Upper lobe of left lung (tissue), 5 donors: ENCODE measurements around the gene PARP8.

- PRO-cap, 2 experiments: peak in 2 of 2 experiments; most common plus-strand start chr5:43483410 (in 2)
- RAMPAGE, long total RNA, 4 experiments: no peak in any of the 4 experiments
Measured at GRCh38 chr5:43483152-43483749, 414 bp downstream of the TMEM267 start.

DNA sequence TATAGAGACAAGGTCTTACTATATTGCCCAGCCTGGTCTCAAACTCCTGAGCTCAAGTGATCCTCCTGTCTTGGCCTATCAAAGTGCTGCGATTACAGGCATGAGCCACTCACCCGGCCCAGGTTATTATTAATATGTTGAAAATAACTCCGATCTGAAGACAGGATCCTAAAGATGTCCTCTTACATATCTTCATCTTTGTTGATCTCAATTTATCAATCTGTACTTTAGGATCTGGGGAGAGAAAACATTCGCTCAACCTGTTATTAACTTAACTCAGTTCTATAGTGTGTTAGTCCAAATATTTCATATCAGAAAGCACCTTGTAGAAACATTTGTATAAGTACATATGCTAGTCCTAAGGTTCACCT lies 248.8 kb downstream of the HCN1 start:
- PRO-cap, 2 experiments: no peak in any of the 2 experiments
- RAMPAGE, long total RNA, 4 experiments: no peak in any of the 4 experiments

DNA sequence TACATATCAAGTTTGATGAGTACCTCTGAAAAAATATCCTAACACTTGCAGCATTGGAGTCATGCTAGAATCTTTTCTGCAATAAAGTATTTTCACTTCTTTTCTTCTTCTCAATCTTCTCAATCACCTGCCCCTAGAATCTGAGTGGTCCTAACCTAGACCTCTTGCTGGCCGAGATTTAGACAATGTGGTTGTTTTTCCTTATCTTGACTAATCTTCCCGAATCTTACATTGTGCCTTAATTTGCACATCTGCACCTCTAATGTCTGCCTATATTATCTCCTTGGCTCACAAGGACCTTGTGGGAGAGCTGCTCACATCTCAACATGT lies 16.1 kb downstream of the EMB start:
- PRO-cap, 2 experiments: no peak in any of the 2 experiments
- RAMPAGE, long total RNA, 4 experiments: start-site peak on the minus strand in 1 of 4 experiments, centred at position 219 of the sequence, 10 reads per replicate

- PRO-cap, 2 experiments: peak in 2 of 2 experiments; most common plus-strand start chr5:50666967 (in 2); most common minus-strand start chr5:50666725 (in 1)
- RAMPAGE, long total RNA, 4 experiments: start-site peak on the plus strand in 4 of 4 experiments, at chr5:50666382-50666972 at its widest, 20 to 99 reads per replicate
Measured at GRCh38 chr5:50666225-50667130, at the start of gene PARP8. TSS of gene PARP8 (plus strand) at chr5:50666637.

GRCh38 chr5:50855738-50856047 lies 189.3 kb downstream of the PARP8 start:
- PRO-cap, 2 experiments: no peak in any of the 2 experiments
- RAMPAGE, long total RNA, 4 experiments: no peak in any of the 4 experiments

DNA sequence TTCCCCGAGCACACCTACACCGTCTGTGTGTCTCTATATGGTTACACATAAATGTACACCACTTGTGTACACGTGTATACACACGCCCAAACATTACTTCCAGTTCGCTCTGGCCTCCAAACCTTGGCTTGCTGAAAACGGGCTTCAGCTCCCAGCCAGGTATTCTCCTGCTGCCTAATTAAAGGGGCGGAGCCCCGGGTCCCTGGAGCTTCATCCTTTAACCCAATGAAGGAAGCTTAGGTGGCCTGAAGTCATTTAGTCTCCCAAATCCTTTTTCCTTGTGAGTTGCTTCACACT lies 4.6 kb downstream of the ISL1 start:
- PRO-cap, 2 experiments: no peak in any of the 2 experiments
- RAMPAGE, long total RNA, 4 experiments: no peak in any of the 4 experiments

DNA sequence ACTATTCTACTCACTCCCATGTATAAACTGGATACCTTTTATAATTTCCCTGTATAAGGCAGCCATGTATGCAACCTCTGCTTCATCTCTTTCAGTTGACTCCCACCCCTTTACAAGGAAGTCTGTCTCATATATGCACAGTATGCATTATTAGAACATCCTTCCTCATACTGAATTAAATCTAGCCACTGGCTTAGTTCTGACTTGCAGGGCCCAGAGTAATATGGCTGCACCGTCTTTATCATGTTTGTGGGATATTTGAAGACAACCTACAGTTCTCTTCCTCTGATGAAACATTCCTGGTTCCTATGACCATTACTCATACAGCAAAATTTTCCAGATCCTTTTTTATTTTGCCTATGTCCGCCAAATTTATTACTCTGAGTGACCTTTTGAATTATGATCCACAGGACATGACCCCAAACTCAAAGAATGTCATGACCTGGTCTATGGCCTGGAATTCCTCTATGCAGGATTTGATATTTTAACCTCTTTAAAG lies 76.6 kb upstream of the ITGA1 start:
- PRO-cap, 2 experiments: no peak in any of the 2 experiments
- RAMPAGE, long total RNA, 4 experiments: no peak in any of the 4 experiments

DNA sequence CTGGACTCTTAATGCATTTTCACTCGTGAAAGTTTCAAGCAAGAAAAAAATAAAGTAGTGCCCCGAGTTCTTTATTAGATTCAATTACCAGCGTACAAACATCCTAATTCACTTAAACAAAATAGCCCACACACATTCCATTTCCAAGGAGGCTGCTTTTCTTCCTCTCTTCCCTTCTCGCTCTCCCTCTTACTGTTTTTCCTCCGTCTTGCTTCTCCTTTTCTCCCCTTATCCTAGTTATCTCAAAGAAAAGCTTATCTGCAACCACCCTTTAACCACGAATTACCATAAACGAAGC lies 461 bp upstream of the ITGA1 start:
- PRO-cap, 2 experiments: no peak in any of the 2 experiments
- RAMPAGE, long total RNA, 4 experiments: no peak in any of the 4 experiments

- PRO-cap, 2 experiments: no peak in any of the 2 experiments
- RAMPAGE, long total RNA, 4 experiments: no peak in any of the 4 experiments
Measured at GRCh38 chr5:52849536-52849972, 61.8 kb downstream of the ITGA1 start.

GRCh38 chr5:52878701-52879104 lies 91.0 kb downstream of the ITGA1 start:
- PRO-cap, 2 experiments: no peak in any of the 2 experiments
- RAMPAGE, long total RNA, 4 experiments: start-site peak on the plus strand in 2 of 4 experiments, at chr5:52878927-52879035 at its widest, 8 to 31 reads per replicate

DNA sequence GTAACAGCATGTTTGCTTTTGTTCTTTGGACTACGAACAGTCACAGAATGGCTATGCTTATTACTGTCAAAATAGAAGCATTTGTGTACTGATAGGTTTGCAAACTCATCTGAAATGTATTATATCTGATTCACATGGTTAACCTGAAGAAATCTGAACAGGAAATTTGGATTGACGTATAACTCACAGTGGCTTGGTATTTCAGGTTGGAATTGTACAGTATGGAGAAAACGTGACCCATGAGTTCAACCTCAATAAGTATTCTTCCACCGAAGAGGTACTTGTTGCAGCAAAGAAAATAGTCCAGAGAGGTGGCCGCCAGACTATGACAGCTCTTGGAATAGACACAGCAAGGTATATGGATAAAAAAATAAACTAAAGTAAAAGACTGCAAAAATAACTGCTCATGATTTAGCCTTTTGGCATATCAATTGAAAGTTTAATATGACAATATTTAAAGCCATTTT lies 94.0 kb downstream of the ITGA1 start:
- PRO-cap, 2 experiments: no peak in any of the 2 experiments
- RAMPAGE, long total RNA, 4 experiments: no peak in any of the 4 experiments

- PRO-cap, 2 experiments: no peak in any of the 2 experiments
- RAMPAGE, long total RNA, 4 experiments: no peak in any of the 4 experiments
Measured at GRCh38 chr5:52892204-52892655, 96.9 kb upstream of the ITGA2 start.

DNA sequence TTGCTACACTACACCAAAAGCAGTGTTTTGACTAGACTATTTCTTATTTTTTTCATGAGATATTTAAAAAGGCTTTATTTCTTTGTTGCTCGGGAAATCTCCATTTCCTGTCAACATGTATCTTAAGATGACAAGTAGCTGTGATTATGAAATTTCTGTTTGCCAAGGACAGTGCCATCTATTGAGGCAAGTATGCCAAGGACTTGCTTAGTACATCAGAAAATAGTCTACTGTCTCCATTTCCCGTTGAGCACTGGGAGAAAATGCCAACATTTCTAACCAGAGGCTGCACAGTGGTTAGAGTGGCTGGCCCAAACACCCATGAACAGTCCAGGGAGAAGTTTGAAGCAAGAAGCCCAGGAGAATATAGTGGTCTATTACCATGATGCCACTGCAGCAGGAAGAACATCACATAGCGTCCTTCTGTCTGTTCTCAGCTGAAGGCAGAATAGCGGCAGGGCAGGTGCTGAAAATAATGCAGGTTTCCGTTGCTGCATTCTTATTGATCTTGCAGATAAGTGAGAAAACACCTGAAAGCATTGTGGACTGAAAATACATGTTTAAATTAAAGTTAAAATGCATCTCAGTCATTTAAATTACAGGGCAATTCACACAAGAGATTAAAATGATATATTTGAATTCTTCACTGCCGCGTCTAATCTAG lies 93.2 kb upstream of the ITGA2 start:
- PRO-cap, 2 experiments: no peak in any of the 2 experiments
- RAMPAGE, long total RNA, 4 experiments: start-site peak on the plus strand in 1 of 4 experiments, centred at position 306 of the sequence, 7 reads per replicate

GRCh38 chr5:52953715-52954551 lies 35.2 kb upstream of the ITGA2 start:
- PRO-cap, 2 experiments: no peak in any of the 2 experiments
- RAMPAGE, long total RNA, 4 experiments: no peak in any of the 4 experiments

- PRO-cap, 2 experiments: no peak in any of the 2 experiments
- RAMPAGE, long total RNA, 4 experiments: no peak in any of the 4 experiments
Measured at GRCh38 chr5:53090575-53091345, 18.8 kb downstream of the MOCS2 start.

DNA sequence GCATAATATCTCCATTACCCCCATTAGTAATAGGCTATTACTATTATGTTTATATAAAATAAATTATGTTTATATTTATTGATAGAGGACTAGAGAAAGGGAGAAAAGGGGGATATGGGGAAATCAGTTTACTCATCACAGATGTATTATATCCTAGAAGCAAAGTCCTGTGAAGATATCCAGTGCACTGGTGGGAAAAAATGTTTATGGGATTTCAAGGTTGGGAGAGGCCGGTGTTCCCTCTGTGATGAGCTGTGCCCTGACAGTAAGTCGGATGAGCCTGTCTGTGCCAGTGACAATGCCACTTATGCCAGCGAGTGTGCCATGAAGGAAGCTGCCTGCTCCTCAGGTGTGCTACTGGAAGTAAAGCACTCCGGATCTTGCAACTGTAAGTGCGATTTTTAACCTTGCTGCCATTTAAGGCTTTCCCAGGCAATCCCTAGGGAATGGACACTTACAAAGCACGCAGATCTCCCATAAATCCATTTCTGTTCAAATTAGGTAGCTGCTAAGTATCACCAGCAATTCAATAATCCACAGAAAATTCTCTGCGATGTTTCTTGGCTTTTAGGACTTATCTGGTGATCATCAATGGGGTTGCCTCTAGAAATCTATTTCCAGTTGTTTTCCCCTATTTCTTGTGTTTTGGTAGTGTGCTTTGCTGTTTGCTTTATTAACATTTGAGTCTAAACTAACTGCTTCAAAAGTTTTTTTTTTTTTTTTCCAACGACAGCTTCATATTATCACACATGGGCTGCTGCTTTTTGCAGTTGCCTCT lies 4.6 kb downstream of the FST start:
- PRO-cap, 2 experiments: no peak in any of the 2 experiments
- RAMPAGE, long total RNA, 4 experiments: no peak in any of the 4 experiments

- PRO-cap, 2 experiments: no peak in any of the 2 experiments
- RAMPAGE, long total RNA, 4 experiments: start-site peak on the minus strand in 1 of 4 experiments, at chr5:53984083-53984618 at its widest, 20 reads per replicate
Measured at GRCh38 chr5:53984028-53984811, 326.2 kb downstream of the ARL15 start.

DNA sequence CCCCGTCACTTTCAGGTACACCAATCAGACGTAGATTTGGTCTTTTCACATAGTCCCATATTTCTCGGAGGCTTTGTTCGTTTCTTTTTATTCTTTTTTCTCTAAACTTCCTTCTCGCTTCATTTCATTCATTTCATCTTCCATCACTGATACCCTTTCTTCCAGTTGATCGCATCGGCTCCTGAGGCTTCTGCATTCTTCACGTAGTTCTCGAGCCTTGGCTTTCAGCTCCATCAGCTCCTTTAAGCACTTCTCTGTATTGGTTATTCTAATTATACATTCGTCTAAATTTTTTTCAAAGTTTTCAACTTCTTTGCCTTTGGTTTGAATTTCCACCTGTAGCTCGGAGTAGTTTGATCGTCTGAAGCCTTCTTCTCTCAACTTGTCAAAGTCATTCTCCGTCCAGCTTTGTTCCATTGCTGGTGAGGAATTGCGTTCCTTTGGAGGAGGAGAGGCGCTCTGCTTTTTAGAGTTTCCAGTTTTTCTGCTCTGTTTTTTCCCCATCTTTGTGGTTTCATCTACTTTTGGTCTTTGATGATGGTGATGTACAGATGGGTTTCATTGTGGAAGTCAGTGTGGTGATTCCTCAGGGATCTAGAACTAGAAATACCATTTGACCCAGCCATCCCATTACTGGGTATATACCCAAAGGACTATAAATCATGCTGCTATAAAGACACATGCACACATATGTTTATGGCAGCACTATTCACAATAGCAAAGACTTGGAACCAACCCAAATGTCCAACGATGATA lies 42.1 kb downstream of the ARL15 start:
- PRO-cap, 2 experiments: no peak in any of the 2 experiments
- RAMPAGE, long total RNA, 4 experiments: no peak in any of the 4 experiments

DNA sequence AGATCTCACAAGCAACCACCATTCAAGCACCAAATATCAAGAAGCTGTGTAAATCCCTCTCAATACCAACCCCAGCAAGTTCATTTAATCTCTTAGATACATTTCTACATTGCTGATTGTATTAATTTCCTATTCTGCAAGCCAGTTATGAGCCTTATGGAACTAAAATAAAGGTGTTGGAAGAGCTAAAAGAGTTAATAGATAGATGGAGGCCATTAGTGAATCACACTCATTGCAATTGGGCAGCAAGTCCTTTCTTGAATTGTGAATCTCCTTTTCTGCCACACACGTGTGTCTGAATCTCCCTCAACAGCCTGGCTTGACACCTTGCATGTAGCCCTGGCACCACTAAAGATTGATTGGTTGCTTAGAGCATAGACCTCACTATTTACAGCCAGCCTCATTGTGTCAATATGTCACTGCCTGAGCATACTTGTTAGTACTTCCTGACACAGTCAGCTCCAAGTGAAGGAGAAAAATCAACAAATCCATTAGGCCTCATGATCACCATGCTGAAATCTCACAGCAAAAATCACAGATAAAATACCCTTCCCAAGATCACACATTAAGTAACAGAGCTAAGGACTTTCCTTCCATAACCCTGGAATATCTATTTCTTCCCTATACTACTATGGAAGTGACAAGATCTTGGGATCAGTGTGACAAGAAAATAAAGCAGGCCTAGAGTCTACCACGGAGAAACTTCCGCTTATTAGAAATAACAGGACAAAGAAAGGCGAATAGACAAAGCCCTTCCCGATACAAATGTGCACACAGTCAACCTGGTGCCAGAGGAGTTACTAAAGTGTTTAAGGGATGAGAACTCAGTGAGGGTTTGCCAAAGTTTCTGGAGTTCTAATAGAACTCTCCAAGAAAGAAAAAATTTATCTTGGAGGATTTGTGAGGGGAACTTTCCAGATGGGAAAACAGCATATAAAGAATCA lies 5.4 kb upstream of the ARL15 start:
- PRO-cap, 2 experiments: no peak in any of the 2 experiments
- RAMPAGE, long total RNA, 4 experiments: no peak in any of the 4 experiments

DNA sequence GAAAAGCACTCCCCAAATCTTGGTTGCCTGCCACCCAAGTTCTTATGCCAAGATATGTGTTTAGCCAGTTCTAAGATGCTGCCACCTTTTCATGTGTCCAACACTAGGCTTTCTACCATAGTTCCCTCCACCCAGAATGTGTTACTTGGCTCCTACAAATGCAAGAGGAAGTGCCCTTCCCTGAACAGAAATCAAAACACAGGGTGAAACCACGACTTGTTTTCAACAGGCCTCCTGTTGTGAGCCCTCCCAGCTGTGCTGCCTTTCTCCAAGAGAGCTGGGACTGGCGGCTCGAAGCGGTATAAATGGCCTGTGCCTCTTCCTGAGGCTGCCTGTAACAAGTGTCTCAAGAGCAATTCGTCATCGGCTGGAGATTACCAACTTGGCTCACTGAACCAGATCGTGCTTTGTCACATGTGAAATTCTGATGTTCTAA lies 129.1 kb downstream of the SNX18 start:
- PRO-cap, 2 experiments: no peak in any of the 2 experiments
- RAMPAGE, long total RNA, 4 experiments: no peak in any of the 4 experiments